Epithelial cell of alveolus of lung (primary cell): ENCODE measurements around the gene CCDC6.

GRCh38 chr10:59678815-59679583, 30.7 kb downstream of the SLC16A9 start:
- RAMPAGE, long total RNA = no peak
- RRBS = no CpG with 5 or more reads among the region's 9 CpGs

- RAMPAGE, long total RNA = no peak
- RRBS = no CpG with 5 or more reads among the region's 4 CpGs
Observed at GRCh38 chr10:59744876-59745075, 8.5 kb downstream of the MRLN start.

DNA sequence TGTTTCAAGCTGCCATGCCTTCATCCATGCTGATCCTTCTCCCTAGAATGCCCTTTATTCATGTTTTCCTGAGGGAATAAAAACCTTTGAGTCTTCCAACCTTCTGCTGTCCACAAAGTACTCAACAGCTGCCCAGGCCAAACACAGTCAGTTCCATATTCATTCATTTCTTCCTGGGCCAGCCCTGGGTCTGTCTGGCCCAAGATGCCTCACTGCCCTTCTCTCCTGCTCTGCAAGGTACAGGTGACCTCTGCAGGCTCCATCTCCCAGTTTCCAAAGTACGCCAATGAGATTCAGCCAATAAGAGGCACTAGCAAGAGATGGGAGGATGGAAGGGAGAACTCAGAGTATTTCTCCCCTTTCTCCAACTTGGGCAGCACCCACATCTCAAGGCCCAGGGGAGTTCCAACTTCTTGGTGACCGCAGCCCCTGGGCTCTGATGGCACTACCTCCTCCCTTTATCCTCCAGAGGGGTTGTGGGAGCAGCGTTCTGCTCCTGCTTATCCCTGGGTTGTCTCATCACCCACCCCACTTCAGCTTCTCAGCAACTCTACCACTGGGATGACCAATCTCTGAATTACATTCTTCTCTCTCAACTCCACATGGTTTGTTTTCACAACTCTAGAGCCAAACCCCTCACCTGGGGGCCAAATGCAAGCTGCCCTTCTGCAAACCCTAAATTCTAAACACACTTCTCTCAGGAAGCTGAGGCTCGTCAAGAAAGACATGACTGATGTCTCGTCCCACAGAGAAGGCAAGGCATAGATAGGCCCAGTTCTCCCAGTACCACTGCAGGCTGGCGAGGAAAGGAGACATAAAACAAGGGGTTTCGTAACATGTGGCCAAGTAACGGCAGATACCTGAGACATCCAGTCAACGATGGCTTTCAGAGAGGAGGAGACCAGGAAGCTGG, 16.7 kb downstream of the CCDC6 start:
- RAMPAGE, long total RNA = no peak
- RRBS = no CpG with 5 or more reads among the region's 9 CpGs

GRCh38 chr10:59897758-59898291, 8.5 kb downstream of the CCDC6 start:
- RAMPAGE, long total RNA = no peak
- RRBS = no CpG with 5 or more reads among the region's 3 CpGs

DNA sequence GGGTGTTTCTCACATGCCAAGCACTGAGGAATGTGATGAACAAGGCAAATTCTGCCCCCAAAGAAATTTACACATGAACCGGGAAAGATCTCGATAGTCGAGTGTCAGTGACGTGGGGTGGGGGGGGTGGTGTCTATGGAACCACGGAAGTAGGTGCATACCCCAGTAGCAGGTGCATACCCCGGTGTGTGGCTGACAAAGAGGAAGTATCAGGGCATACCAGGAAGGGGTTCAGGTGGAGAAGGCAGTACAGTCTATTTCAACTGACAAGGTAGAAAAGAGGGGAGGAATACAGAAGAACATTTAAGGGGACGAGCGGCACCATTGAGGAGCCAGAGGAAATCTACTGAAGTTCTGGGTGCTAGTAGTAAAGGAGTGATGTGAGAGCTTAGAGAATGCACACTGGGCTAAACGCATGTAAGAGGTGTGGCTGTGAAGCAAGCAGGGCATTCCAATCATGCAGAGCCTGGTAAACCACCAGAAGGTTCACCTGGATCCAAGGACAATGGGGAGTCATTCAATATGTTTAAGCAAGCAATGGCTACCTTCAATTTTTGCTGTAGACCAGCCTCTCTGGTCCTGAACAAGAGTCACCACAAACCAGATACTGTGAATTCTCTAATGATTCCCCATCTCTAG, 6.2 kb downstream of the CCDC6 start:
- RAMPAGE, long total RNA = no peak
- RRBS = 92% methylated on average over 5 of the region's 9 CpGs

- RAMPAGE, long total RNA = no peak
- RRBS = 2% methylated on average over 18 of the region's 100 CpGs
Observed at GRCh38 chr10:59906089-59907096, at the start of gene CCDC6. TSS of gene CCDC6 (minus strand) at chr10:59906556.

- RAMPAGE, long total RNA = no peak
- RRBS = no CpG with 5 or more reads among the region's 9 CpGs
Observed at GRCh38 chr10:60138784-60139252, 232.5 kb upstream of the CCDC6 start.

- RAMPAGE, long total RNA = no peak
- RRBS = no CpG with 5 or more reads among the region's 10 CpGs
Observed at GRCh38 chr10:60172301-60172990, 217.2 kb downstream of the ANK3 start.

DNA sequence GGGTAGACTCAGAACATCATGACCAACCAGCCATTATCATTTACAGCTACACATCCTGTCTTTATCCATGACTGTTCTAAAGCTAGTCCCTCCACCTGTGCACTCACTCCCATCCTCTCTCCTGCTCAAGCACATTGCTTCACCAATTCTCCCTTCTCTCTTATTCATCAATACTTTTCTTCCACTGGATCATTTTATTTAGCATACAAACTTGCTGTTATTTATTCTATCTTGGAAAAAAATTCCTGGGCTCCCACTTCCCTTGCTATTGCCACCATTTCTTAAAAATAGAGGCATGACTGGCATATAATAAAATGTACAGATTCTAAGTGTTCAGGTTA, 100.8 kb upstream of the ANK3 start:
- RAMPAGE, long total RNA = no peak

- RAMPAGE, long total RNA = no peak
- RRBS = no CpG with 5 or more reads among the region's 2 CpGs
Observed at GRCh38 chr10:60573247-60573633, 183.6 kb upstream of the ANK3 start.

- RAMPAGE, long total RNA = no peak
- RRBS = no CpG with 5 or more reads among the region's 2 CpGs
Observed at GRCh38 chr10:60708597-60709063, 69.6 kb upstream of the CDK1 start.

DNA sequence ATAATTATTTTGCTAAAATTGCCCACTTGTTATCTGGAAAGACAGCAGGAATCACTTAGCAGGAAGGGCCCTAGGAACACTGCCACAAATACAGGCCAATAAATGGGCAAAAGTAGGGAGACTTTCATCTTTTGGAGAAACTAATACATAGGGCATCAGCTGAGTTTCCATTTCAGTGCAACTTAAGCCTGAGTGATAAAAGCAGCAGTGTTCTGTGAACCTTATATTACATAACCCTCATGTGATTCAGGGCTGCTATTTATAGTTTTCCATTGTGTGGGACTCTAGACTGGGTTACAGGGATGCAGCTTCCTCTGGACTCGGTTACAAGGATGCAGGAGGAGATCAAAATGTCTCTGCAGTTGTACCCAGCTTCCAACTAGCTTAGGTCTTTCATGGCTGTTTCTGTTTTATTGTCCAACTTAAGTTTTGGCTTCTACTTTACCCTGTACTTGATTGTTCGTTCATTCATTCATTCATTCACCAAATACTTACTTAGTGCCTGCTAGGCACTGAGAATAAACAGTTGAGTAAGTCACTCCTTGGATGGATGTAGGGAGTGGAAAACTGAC, 32.6 kb downstream of the CDK1 start:
- RAMPAGE, long total RNA = no peak
- RRBS = no CpG with 5 or more reads among the region's 2 CpGs

DNA sequence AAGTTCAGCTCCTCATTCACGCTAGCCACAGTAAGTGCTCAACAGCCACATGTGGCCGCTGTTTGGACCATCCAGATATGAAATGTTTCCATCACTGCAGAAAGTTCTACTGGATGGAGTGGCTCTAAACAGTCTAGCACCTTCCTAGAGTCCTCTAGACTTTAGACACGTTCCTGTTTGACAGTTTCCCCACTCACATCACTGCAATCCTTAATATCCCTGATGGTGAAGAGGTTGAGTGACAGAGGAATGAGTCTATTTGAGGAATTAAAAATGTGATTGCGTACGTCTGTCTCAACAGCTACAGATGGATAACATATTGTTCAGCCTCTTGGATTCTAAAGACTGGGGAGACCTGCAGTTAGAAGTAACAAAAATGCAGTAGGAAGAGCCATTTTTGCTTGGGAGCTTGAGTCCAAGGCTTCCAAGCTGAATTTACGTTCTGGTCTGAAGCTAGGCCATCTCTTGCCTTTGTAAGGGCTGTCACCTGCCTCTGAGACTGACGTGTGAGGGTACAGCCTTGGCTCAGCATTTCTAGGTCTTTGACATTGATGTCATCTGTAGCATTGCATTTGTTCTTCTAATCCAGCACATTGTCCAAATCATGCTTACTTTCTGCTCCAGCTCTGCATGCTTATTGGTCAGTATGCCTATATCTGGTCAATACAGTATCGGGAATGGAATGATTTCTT, 68.5 kb downstream of the RHOBTB1 start:
- RAMPAGE, long total RNA = no peak
- RRBS = no CpG with 5 or more reads among the region's 8 CpGs

GRCh38 chr10:60906325-60906759, 37.6 kb downstream of the RHOBTB1 start:
- RAMPAGE, long total RNA = no peak
- RRBS = no CpG with 5 or more reads among the region's 3 CpGs

- RAMPAGE, long total RNA = no peak
- RRBS = no CpG with 5 or more reads among the region's 3 CpGs
Observed at GRCh38 chr10:60914518-60915091, 29.4 kb downstream of the RHOBTB1 start.

- RAMPAGE, long total RNA = no peak
- RRBS = no CpG with 5 or more reads among the region's 3 CpGs
Observed at GRCh38 chr10:61330754-61331084, 122.5 kb downstream of the TMEM26 start.

- RAMPAGE, long total RNA = no peak
- RRBS = no CpG with 5 or more reads among the region's 2 CpGs
Observed at GRCh38 chr10:61456368-61456751, 3.2 kb upstream of the TMEM26 start.

DNA sequence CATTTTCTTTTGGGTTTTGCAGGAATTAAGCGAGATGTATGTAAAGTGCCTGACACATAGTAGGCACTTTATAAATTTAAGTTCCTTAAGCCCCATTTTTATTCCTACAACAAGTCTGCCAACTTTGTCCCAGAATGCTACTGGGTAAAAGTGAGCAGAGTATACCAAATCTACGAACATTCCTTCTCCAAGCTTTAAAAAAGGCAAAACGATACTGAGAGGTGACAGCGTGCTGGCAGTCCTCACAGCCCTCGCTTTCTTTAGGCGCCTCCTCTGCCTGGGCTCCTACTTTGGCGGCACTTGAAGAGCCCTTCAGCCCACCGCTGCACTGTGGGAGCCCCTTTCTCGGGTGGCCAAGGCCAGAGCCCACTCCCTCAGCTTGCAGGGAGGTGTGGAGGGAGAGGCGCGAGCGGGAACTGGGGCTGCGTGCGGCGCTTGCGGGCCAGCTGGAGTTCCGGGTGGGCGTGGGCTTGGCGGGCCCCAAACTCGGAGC, 34.2 kb upstream of the ARID5B start:
- RAMPAGE, long total RNA = no peak
- RRBS = no CpG with 5 or more reads among the region's 20 CpGs

DNA sequence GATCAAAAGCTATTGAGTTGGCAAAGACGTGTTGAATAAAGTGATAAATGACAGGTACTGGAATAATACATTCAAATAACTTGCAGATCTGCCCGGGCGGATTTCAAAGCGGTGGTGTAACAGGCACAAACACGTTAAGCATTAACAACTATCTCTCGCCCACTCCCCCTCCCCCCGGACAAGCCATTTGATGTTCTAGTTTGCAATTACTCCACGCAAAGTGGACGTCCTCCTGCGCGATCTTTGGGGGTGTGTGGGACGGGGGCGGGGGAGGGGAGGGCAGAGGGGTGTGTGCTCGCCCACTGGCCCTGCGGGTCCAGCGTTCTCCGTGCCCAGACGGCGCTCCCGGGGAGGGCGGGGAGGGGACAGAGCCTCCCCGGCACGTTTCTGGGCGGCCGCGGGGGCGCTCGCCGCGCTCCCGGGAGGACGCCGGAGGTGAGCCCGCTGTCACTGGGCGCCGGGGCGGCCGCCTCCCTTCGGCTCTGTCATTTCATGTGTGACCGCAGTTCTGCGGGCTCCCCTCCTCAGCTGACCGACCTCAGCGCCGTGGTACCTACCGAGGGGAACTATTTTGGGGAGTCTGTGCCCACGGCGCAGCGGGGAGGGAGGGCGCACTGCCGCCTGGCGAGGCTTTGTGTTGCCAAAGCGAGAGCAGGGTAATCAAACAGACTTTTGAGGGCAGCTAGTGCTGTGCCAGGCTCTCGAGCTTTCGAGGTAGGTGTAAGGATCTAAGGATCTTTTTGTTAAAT, 1.6 kb downstream of the ARID5B start:
- RAMPAGE, long total RNA = no peak
- RRBS = 1% methylated on average over 15 of the region's 54 CpGs

DNA sequence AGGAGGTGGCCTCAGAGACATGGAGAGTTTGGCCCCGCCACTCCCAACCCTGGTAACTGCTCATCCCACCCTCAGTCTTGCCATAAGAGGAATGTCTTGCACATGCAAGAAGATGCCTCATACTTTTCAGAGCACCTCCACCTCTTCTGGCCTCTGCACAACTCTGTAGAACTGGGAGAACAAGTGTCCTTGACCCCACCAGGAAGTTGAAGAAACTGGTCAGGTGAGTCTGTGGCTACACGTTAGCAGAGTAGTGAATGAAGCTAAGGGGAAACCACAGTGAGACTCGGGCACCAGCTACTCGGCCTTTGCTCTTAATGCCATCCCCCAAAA, 110.0 kb downstream of the ARID5B start:
- RAMPAGE, long total RNA = no peak
- RRBS = no CpG with 5 or more reads among the region's 4 CpGs